Thyroid gland (tissue), 7 donors: ENCODE measurements around the genes BTG2, PRELP, REN and PPP1R15B.

DNA sequence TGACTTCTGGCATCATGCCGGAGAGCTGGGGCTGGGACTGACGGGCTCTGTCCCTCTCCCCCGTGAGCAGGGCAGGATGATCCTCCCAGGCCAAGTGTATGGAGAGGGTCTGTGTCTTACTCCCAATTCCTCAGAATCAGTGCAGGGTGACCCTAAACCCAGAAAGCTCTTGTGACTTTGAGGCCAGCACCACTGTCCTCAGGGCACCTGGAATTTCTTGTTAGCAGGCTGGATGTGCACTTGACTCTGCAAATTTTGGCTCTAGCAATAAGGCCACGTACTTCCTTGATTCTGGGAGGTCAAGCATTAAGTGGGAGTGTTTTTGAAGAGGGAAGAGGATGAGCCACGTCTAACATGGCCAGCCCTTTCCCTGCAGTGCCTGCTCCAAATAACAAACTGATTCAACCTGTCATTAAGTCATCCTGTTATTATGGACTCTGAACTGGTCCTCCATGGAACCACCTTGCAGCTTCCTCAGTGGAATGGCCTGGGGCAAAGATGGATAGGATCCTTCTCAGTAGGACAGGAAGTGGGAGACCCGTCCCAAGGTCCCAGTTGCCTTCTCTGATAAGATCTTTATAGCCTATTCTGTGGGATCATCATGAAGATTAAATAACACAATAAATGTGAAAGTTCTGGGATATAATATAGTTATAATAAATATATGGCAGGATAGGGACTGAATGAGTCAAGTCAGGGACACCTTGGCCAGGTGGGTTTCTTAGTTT, 20.6 kb upstream of the BTG2 start:
- PRO-cap, 2 experiments: peak in 1 of 2 experiments; most common plus-strand start position 325 of the sequence (in 1); most common minus-strand start position 219 of the sequence (in 1)
- RAMPAGE, long total RNA, 5 experiments: no peak in any of the 5 experiments

DNA sequence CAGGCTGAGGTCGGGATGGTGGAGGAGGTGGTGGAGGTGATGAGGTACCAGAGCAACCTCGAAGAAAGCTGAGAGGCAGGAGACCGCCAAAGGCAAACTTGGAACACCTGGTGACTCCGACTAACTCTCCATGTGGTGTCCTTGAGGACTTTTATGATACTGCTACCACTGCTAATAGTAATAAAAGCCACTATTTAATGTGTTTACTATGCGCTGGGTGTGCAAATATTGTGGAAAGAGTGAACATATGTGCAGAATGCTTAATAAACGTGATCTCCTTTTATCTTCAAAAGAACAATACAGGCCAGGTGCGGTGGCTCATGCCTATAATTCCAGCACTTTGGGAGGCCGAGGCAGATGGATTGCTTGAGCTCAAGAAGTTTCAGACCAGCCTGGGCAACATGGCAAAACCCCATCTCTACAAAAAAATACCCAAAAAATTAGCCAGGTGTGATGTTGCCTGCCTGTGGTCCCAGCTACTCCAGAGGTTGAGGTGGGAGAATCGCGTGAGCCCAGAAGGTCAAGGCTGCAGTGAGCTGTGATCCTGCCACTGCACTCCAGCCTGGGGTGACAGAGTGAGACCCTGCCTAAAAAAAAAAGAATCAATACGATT, 16.7 kb upstream of the BTG2 start:
- PRO-cap, 2 experiments: no peak in any of the 2 experiments
- RAMPAGE, long total RNA, 5 experiments: no peak in any of the 5 experiments

DNA sequence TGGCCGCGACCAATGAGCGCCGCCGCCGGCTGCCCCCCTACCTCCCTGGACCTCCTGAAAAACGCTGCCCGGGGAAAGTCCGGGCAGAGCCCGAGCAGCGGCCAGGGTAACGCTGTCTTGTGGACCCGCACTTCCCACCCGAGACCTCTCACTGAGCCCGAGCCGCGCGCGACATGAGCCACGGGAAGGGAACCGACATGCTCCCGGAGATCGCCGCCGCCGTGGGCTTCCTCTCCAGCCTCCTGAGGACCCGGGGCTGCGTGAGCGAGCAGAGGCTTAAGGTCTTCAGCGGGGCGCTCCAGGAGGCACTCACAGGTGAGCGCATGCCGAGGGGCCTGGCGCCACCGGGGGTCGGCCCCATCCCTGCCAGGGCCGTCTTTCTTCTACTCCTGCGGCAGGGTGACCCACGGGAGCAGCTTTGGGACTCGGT, at the start of gene BTG2:
TSS of gene BTG2 (plus strand) at position 86 of the 430 bp plus-strand sequence.
- PRO-cap, 2 experiments: peak in 2 of 2 experiments; most common plus-strand start position 86 of the sequence (in 2)
- RAMPAGE, long total RNA, 5 experiments: start-site peak on the plus strand in 4 of 5 experiments, centred at positions 42 to 227 of the sequence, 7 to 110 reads per replicate

GRCh38 chr1:203353457-203353828, 2.5 kb upstream of the FMOD start:
- PRO-cap, 2 experiments: no peak in any of the 2 experiments
- RAMPAGE, long total RNA, 5 experiments: no peak in any of the 5 experiments

DNA sequence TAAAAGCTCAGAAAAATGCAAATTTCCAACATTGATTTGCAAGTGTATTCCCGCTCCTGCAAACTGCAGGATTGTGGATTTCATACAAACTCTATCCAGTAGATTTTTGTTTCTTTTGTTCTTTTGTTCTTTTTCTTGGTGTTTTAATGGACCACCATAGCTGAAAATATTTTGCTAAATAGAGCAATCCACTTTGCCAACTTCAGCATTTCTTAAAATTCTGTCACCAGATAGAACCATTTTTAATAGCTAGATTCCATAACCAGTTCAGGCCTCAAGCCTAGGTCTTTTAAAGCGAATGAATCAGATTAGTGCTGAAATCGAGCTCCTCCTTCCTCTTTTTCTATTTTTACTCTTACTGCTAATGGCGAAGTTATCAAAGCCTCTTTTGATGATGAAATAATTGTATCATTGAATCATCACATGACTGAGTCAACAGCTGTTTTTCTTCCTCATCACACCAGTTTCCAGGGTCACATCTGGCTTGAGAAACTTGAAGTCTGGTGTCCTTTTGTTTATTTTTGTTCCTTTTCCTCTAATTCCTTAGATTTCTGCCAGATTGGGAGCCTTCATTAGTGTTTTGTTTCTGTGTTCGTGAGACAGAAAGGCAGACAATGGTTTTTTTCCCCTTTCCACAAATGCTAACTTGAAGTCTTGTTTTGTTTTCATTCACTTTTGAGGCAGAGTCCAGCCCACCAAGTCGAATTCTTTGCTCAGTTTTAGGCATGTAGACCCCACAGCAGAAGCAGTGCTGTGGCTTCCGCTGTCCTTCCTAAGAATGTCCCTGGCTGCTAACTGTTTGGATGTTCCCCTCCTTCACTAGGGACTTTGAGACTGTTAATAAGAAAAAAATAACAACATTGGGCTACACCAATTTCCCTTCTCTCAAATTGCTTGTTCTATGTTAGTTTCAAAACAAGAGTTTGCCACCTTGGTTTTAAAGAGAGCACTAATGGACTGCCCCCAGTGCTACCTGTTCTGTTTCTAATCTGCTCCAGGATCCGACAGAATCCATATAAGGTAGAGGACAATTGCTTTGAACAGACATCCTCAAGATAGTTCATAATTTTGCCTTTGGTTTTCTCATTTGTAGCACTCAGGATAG, 51.8 kb upstream of the FMOD start:
- PRO-cap, 2 experiments: peak in 1 of 2 experiments; most common plus-strand start position 546 of the sequence (in 1); most common minus-strand start position 351 of the sequence (in 1)
- RAMPAGE, long total RNA, 5 experiments: no peak in any of the 5 experiments

DNA sequence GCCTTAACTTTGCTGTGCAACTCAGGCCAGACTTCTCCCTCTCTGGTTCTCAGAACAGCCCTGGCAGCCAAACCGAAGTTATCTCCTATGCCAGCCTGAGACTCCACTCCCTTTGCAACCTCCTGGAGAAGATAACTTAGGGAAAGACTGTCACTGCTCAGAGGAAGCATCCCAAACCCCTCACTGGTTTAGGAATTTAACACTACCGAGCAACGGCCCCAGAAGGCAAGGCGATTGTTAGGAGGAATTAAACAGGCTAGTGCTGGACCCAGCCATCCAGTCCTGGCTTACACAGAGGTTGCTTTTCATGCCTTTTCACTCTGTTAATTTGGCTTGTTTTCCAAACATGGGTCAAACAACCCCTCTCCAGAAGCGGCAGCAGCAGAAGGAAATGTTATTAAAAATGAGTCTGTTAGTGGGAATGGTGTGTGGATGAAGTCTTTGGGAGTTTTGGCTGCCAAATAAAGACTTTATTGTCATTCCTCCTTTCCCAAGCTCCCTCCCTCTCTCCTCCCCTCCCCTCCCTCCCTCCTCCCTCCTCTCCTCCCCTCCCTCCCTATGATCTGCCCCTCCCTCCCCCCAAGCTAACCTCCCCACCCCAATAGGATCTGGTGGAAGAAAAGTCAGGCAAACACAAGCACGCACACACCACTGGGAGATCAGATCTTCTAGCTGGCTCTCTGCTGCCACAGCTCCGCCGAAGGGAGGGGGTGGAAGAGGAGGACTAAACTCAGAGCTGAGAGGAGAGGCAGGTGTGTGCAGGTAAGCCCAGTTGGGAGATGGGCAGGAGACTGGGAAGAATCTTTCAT, at the start of gene PRELP:
TSS of gene PRELP (plus strand) at position 630 of the 809 bp plus-strand sequence.
- PRO-cap, 2 experiments: peak in 2 of 2 experiments; most common plus-strand start position 662 of the sequence (in 2); most common minus-strand start position 456 of the sequence (in 1)
- RAMPAGE, long total RNA, 5 experiments: start-site peak on the plus strand in 4 of 5 experiments, centred at positions 644 to 652 of the sequence, 213 to 1,034 reads per replicate

DNA sequence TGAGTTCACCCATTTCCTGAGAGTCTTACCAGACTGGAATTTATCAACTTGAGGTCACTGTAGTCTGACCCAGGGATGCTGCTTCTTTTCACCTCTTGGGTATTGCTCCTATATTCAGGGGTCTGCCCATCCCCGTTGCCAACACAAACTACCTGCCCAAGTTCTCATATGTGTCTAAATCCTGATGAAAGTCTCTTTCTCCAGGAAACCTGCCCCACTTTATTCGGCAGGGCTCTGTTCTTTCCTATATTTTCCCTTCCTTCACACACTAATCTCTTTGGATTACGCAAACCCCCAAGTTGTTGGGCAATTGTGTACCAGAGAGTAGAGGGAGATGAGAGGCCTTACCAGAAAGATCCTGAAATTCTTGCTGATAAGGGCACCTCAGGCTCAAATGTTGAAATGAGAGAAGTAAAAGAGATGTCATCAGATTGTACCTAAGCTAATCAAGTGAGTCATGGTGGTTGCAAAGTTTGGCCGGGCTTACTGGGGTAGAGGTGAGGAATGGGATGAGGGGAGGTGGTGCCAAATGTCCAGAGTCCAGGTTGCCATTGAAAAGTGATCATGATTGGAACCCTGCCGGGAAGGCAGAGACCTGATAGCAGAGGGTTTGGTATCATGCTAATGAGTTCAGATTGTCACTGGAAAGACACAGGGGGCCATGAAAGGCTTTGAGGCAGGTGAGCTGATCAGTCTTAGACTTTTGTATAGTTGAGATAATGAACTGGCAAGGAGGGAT, 43.0 kb downstream of the OPTC start:
- PRO-cap, 2 experiments: no peak in any of the 2 experiments
- RAMPAGE, long total RNA, 5 experiments: no peak in any of the 5 experiments

DNA sequence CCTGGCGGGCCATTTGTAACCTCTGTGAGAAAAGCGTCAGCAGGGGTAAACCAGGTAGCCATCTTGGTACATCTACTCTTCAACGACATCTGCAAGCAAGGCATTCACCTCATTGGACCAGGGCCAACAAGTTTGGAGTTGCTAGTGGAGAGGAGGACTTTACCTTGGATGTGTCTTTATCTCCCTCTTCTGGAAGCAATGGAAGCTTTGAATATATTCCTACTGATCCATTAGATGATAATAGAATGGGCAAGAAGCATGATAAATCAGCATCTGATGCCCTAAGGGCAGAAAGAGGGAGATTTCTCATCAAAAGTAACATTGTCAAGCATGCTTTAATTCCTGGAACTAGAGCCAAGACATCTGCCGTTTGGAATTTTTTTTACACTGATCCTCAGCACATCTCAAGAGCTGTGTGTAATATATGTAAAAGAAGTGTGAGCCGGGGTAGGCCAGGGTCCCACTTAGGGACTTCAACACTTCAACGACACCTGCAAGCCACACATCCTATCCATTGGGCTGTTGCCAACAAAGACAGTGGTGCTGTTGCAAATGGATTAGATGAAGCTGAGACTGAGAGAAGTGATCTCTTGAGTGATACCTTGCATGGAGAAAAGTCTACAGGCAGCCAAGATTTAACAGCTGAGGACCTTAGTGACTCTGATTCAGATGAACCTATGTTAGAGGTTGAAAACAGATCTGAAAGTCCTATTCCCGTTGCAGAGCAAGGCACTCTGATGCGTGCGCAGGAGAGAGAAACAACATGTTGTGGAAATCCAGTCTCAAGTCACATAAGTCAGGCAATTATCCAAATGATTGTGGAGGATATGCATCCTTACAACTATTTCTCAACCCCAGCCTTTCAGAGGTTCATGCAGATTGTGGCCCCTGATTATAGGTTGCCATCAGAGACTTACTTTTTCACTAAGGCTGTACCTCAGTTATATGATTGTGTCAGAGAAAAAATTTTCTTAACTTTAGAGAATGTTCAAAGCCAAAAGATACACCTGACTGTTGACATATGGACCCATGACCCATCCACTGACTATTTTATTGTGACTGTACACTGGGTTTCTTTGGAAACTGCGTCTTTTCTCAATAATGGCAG, 2.9 kb downstream of the ZBED6 start:
- PRO-cap, 2 experiments: no peak in any of the 2 experiments
- RAMPAGE, long total RNA, 5 experiments: no peak in any of the 5 experiments

GRCh38 chr1:203846981-203847821, 14.2 kb upstream of the SNRPE start:
- PRO-cap, 2 experiments: no peak in any of the 2 experiments
- RAMPAGE, long total RNA, 5 experiments: no peak in any of the 5 experiments

- PRO-cap, 2 experiments: peak in 2 of 2 experiments; most common plus-strand start chr1:204074914 (in 1); most common minus-strand start chr1:204074651 (in 1)
- RAMPAGE, long total RNA, 5 experiments: no peak in any of the 5 experiments
Observed at GRCh38 chr1:204074167-204075157, 1.5 kb downstream of the SOX13 start.

GRCh38 chr1:204108237-204109268, 35.6 kb downstream of the SOX13 start:
- PRO-cap, 2 experiments: no peak in any of the 2 experiments
- RAMPAGE, long total RNA, 5 experiments: no peak in any of the 5 experiments

- PRO-cap, 2 experiments: no peak in any of the 2 experiments
- RAMPAGE, long total RNA, 5 experiments: no peak in any of the 5 experiments
Observed at GRCh38 chr1:204130787-204131760, 20.8 kb downstream of the ETNK2 start.

DNA sequence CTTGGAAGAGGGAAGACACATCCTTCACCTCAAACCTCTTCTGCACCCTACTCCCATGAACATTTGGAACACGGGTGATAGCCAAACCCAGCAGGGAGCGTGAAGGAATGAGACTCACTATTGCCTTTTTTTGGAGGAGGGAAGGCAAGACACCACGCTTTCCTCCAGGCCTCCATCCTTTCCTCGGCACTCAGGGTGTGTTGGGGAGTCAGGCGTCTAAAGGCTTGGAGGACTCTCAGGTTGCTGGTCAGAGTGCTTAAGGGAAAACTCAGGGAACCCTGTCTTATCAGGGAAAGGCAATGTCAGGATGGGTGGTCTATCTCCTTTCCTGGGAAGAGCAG, 6.2 kb downstream of the ETNK2 start:
- PRO-cap, 2 experiments: peak in 1 of 2 experiments; most common plus-strand start position 127 of the sequence (in 1)
- RAMPAGE, long total RNA, 5 experiments: no peak in any of the 5 experiments

DNA sequence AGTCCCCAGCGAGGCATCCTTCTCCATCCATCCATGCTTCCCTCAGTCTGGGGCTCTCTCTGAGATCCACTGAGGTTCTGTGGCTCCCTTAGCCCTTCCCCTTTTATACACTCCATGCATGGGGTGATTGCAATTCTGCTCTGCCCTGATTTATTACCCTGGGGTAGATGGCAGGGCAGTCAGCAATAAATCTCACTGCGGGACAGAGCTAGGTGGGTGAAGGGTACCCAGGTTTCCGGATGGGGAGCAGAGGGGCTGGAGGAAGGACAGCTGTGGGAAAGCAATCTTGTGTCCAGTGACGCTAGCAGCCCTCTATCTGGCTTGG, at the start of gene REN:
TSS of gene REN (minus strand) at position 79 of the 325 bp plus-strand sequence.
- PRO-cap, 2 experiments: no peak in any of the 2 experiments
- RAMPAGE, long total RNA, 5 experiments: no peak in any of the 5 experiments

GRCh38 chr1:204194064-204194631, 2.1 kb downstream of the KISS1 start:
- PRO-cap, 2 experiments: no peak in any of the 2 experiments
- RAMPAGE, long total RNA, 5 experiments: no peak in any of the 5 experiments

- PRO-cap, 2 experiments: no peak in any of the 2 experiments
- RAMPAGE, long total RNA, 5 experiments: no peak in any of the 5 experiments
Observed at GRCh38 chr1:204358585-204359117, 1.1 kb downstream of the PLEKHA6 start.

DNA sequence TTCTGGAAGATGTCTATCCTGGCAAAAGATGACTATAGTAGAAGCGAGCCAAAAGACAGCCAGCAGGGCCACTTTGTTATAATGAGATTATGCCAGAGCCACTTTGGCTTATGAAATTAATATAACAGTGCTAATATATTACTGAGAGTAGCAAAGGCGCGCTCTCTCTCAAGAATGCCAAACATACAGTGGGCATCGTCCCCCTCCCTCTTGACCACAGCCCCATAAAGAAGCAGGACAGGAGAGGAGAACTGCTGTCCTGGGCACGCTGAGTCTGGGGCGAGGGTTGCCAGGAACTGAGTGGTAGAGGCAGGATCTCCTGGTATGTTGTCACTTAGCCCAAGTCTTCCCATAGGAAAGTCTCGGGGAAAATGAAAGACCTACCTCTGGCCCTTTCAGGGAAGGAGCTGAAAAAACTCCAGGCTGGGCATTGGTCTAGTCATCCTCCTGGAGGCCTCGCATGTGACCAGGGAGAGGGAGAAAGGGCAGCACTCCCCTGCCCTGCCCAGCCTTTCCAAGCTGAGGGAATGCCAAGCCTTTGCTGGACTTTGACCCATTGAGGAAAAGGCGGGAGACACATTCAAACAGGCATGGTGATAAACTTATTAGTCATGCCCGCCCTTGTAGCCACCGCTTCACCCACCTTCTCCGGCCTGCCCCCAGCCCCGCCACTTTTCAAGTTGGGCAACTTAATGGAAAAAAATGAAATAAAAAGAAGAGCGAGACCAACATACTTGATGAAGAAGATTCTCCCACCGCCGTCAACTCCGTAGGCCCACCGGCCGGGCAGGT, 17.3 kb upstream of the PLEKHA6 start:
- PRO-cap, 2 experiments: no peak in any of the 2 experiments
- RAMPAGE, long total RNA, 5 experiments: no peak in any of the 5 experiments

DNA sequence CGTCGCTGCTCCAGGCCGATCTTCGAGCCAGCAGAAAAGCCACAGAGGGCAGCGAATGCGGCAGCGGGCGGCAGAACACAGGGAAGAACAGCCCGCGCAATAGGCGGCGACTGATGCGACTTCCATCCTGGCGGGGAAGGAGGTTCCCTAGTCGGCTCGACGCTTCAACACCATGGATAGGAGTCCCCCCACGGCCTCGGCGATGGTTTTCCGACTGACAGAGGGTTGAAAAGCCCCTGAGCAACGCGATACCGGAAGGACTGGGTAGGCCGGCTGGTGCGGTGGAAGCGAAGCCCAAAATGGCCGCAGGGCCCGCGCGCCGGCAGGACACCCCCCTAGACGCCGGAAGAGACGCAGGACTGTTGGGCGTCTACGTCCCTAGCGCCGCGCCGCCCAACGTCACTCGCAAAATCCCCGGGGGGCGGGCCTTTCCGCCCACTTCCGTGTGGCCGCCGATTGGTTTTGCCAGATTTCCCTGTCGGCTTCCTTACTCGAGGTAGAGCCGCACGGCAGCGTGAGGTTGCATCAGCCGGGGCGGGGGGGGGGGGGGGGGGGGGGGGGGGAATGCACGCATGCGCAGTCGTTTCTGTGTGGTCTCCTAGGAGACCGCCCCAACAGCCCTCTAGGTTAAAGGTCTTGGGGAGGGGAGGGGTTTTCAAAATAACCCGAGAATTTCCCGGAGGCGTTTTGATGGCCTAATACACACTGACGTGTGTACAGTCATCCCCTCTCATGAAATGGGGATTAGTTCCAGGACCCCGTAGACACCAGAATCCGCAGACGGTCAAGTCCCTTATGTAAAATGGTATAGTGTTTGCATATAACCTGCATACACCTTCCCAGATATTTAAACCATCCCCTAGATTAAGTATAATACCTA, at the start of gene PPP1R15B:
TSS of gene PPP1R15B (minus strand) at position 301 of the 880 bp plus-strand sequence.
- PRO-cap, 2 experiments: peak in 2 of 2 experiments; most common plus-strand start position 73 of the sequence (in 1); most common minus-strand start position 89 of the sequence (in 2)
- RAMPAGE, long total RNA, 5 experiments: no peak in any of the 5 experiments

DNA sequence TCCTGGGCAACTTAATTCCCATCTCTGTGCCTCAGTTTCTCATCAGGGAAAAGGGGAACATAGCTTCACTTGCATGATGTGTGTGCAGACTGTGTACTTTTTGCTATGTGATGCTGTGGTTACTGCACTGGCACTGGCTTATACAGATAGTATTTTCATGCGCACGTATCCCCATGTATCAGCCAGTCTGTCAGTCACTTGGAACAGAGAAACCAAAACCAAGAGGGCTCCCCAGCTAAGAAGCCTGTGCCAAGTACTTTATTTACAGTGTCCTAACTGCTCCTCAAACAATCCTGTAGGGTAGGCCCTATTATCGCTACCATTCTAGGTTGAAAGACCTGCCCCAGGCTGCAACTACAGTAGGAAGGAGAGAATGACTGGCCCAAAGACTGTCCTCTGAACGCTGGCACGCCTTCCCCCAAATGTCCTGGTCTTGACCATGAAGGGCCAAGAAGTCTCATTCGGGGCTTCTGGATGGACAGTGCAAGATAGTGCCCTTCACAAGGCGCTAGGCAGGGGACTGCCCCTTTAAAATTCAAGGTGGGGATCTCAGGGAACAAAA, 40.1 kb upstream of the PPP1R15B start:
- PRO-cap, 2 experiments: no peak in any of the 2 experiments
- RAMPAGE, long total RNA, 5 experiments: no peak in any of the 5 experiments

- PRO-cap, 2 experiments: peak in 2 of 2 experiments; most common plus-strand start chr1:204493701 (in 1); most common minus-strand start chr1:204493800 (in 2)
- RAMPAGE, long total RNA, 5 experiments: no peak in any of the 5 experiments
Observed at GRCh38 chr1:204493580-204493988, 1.0 kb downstream of the PIK3C2B start.